ENCODE measurements around a stretch of chr2.

DNA sequence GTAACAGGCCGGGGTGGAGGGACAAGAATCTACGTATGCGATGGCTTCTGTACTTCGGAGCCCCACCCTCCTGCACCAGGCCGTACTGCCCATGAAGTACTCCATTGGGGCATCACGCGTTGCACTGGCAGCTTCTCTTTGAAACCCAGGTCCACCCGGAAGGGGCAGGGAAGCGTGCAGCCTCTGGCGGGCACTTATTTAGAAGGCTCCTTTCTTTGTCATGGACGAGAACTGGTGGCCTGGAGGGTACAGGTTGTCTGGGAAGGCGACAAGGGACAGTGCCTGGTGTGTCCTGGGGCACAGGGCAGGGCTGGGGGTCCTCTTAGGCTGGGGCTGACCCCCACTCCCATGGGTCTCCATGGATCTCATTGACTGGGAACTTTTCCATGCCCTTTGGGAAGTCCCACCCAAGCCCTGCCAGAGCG, 18.5 kb upstream of the GPR17 start:
- RRBS, 2 experiments, result no CpG with 5 or more reads among the region's 13 CpGs

GRCh38 chr2:127847606-127848396, 10.2 kb downstream of the POLR2D start:
- RRBS, 2 experiments, result no CpG with 5 or more reads among the region's 10 CpGs

DNA sequence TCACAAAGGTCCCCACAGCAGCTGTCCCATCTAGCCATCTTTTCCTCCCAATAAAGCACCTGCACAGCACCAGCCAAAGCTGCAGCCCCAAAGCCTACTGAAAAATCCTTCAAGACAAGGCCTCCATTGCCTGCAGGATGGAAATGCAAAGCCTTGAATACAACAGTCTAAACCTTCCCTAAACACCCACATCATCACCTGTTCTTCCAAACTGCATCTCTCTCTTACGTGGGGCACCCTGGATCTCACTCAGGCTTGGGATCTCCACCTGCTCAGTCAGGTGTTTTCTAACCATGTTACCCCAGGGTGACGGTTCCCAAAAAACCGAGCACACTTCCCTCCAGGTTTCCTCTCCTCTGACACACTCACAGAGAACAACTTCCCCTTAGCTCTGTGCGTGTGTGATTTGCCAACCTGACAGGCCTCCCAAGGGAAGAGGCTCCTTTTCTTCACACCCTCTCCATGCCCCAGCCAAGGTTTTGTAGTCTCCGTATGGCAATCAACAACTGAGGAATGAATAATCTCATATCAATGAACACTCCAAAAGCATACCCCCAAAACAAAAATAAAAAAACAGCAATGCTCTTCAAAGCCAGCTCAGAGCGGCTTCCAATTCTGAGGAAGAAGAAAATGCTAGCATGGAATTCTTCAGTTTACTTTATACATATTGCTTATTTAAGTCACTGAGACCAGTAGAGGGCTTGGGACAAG, 13.0 kb downstream of the AMMECR1L start:
- RRBS, 2 experiments, result no CpG with 5 or more reads among the region's 6 CpGs

- RRBS, 2 experiments, result no CpG with 5 or more reads among the region's 4 CpGs
Observed at GRCh38 chr2:128012702-128013135, 15.1 kb downstream of the SAP130 start.

DNA sequence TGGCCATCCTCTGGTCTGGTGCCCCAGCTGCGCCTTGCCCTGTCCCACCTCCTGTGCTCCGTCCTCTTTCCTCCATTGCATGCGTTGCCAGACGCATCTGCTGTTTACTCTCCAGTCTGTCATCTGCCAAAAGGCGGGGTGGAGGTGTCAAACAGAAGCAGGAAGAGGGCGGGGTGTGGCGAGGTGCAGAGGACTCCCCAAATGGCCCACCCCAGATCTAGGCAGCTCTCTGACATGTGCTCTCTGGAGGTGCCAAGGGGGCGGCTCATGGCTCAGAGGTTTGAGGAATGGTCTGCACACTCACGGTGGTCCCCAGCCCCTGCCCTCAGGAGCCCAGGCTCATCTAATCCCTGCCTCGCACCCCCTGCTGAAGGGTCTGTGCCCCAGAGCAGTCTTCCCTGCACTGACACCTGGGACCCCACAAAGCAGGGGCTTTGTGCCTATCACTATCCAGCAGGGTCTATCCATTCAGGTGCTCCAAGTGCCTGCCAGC, 45.0 kb downstream of the HS6ST1 start:
- RRBS, 2 experiments, result no CpG with 5 or more reads among the region's 10 CpGs

DNA sequence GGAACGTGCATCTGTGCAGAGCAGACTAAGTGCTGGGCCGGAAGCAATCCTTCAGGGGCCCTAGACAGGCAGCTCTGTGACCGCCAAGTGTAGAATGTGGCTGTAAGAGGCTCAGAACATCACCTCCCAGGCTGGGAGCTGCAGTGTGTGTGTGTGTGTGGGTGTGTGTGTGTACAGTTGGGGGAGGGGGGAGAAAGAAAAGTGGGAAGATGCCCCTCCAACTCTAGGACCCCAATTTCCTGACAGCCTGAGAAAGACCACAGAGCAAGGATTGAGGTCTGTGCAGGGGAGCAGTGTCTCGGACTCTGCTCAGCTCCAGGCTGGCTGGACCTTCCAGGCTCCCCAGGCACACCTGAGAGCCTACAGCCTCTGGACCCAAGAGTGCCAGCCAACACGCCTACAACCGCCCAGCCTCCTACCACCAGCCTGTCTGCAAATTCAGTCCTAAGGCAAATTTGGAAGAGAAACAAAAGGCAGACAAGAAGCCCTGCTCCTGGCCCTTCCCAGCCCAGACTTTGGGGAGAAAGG, 2.1 kb downstream of the HS6ST1 start:
- RRBS, 2 experiments, result no CpG with 5 or more reads among the region's 6 CpGs

- RRBS, 2 experiments, result no CpG with 5 or more reads among the region's 18 CpGs
Observed at GRCh38 chr2:128690317-128690889, 371.7 kb upstream of the HS6ST1 start.

DNA sequence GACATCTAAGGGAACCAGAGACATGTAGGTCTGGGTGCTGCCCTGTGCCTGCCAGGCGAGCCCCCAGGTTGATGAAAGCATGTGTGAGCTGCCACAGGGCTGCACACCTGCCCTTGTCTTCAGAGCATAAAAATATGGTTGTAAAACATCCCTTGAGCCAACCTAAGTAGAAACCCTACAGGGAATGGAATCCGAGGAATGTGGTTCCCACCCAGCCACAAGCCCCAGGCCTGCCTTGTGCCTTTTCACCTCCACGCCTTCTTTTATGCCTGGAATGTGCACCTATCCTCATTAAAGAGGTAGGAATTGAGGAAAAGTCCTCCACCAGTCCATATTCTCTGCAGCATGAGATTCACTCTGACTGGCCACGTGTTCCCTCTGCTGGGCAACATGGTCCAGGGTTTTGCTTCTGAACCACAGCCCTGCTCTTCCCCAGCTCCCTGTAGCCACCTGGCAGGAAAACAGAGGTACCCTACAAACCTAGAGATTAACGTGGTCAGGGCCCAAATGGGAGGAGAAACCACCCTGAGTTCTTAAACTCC, 788.0 kb upstream of the RAB6C start:
- RRBS, 2 experiments, result no CpG with 5 or more reads among the region's 5 CpGs

GRCh38 chr2:130351444-130352074, 4.3 kb upstream of the PTPN18 start:
- RRBS, 2 experiments, result no CpG with 5 or more reads among the region's 8 CpGs

DNA sequence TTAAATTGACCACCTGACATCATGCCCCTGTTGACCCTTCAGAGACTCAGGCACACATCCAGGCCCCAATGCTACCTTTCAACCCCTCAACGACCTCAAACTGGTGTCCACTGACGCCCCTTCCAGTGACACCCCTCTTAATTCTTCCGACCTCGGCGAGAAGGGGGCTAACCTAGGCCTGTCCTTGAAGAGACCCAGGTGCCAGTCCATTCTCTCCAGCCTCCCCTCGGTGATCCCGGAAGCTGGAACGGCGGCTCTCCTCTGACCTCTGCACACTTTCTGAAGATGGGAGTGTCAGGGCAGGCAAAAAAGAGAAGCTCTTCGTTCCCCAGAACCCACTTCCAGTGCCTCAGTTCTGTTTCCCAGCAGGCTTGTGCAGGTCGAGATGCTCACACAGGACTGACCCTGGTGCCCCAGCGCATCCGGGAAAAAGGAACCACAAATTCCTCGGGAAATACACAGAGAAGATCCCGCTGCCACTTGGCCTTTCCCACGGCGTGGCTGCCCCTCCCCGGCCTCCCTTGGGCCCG, 766 bp upstream of the PTPN18 start:
- RRBS, 2 experiments, result 2 to 3% methylated on average over 5 of the region's 19 CpGs

GRCh38 chr2:130371803-130372314, 16.0 kb downstream of the PTPN18 start:
- RRBS, 2 experiments, result 1 to 2% methylated on average over 4 of the region's 31 CpGs

- RRBS, 2 experiments, result no CpG with 5 or more reads among the region's 8 CpGs
Observed at GRCh38 chr2:130388383-130388960, 32.6 kb downstream of the PTPN18 start.

DNA sequence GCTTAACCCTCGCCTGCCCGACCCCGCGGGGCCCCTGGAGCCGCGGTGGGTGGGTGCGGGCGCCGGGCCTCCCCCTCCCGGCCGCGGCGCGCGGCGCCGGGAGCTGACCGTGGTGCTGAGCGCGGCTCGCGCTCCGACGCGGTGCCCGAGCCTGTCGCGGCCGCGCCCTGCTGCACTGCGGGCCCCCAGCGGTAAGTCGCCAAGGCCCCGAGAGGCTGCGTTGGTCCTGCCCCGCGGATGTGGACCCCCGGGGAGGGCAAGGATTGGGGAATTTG, 788 bp downstream of the AMER3 start:
- RRBS, 2 experiments, result under 1% methylated on average over 6 of the region's 38 CpGs

- RRBS, 2 experiments, result no CpG with 5 or more reads among the region's 18 CpGs
Observed at GRCh38 chr2:130819459-130820203, 17.1 kb upstream of the ARHGEF4 start.

DNA sequence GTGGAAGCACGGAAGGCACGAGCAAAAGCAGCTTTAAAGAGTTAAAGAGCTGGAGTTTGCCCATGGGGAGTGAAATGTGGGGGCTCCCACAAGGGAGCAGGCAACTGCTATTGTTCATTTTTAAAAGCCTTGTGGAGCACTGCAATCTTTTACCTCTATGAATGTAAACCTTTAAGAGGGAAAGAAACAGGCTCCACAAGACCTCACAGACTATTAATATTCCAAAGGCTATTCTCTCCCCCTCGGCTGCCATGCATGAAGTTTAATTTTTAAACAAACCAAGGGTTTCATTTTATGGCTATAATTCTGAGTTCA, 28.1 kb downstream of the FAM168B start:
- RRBS, 2 experiments, result no CpG with 5 or more reads among the region's 3 CpGs

- RRBS, 2 experiments, result no CpG with 5 or more reads among the region's 10 CpGs
Observed at GRCh38 chr2:131235618-131236568, 26.6 kb downstream of the POTEE start.

GRCh38 chr2:131347018-131347686, 16.8 kb downstream of the RAB6D start:
- RRBS, 2 experiments, result no CpG with 5 or more reads among the region's 18 CpGs

- RRBS, 2 experiments, result no CpG with 5 or more reads among the region's 21 CpGs
Observed at GRCh38 chr2:131514087-131515260, 13.2 kb upstream of the CCDC74A start.

- RRBS, 2 experiments, result 7 to 11% methylated on average over 3 of the region's 35 CpGs
Observed at GRCh38 chr2:131672326-131673068, 144.8 kb downstream of the CCDC74A start.

DNA sequence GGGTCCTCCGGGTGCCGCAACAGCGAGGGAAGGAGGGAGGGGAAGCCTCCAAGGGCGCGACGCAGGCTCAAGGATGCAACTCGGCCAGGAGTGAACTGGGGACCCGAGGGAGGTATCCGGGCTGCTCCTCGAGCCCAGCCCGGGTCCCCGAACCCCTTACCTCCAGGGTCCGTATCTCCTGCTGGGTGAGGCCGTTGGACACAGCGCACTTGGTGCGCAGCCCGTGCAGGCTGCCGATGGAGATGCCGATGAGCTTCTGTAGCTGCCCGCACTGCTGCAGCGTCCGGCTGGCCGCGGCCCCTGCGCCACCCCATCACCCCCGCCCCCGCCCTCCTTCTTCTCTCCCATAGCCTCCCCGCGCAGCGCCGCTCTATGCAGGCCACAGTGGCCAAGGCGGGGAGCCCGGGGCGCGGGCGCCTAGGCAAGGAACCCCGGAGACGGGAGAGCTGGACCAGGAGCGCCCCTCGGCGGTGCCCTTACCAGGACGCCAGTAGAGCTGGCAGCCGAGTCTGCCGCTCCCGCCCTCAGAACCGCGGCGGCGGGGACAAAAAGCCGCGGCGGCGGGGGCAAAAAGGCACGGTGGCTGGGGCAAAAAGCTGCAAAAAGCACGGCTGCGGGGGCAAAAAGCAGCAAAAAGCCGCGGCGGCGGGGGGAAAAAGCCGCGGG, 124.0 kb downstream of the ANKRD30BL start:
- RRBS, 2 experiments, result 6 to 33% methylated on average over 3 of the region's 62 CpGs

All from bronchial epithelial cell (primary cell).